Kidney epithelial cell (primary cell): ENCODE measurements around a stretch of chr15.

- RAMPAGE, long total RNA: no peak
- RRBS: no CpG with 5 or more reads among the region's 3 CpGs
Measured at GRCh38 chr15:50066322-50066637, 52.8 kb downstream of the ATP8B4 start.

DNA sequence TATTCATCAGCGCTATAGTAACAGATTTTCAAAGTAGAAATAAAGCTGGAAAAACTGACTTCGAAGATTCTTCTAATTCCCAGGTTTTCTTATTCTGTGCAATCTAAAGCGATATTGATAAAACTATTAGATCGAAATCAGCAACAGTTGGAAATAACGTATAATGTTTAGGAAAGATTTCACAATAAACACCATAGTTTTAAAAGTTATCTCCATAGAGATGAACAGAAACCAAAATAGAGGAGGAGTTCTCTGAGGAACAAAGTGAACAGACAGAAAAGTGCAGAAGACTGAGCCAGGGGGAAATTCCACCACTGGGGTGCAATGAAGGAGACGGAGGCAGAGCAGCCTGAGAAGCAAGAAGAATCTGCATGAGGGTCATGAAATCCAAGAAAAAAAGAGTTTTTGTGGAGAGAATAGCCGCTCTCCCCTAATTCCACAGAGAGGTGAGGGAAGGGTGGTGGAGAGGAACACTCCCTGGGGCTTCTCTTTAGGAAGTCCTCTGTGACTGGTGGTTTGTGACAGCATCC is 23.1 kb downstream of the ATP8B4 start:
- RAMPAGE, long total RNA: no peak
- RRBS: no CpG with 5 or more reads among the region's 7 CpGs

DNA sequence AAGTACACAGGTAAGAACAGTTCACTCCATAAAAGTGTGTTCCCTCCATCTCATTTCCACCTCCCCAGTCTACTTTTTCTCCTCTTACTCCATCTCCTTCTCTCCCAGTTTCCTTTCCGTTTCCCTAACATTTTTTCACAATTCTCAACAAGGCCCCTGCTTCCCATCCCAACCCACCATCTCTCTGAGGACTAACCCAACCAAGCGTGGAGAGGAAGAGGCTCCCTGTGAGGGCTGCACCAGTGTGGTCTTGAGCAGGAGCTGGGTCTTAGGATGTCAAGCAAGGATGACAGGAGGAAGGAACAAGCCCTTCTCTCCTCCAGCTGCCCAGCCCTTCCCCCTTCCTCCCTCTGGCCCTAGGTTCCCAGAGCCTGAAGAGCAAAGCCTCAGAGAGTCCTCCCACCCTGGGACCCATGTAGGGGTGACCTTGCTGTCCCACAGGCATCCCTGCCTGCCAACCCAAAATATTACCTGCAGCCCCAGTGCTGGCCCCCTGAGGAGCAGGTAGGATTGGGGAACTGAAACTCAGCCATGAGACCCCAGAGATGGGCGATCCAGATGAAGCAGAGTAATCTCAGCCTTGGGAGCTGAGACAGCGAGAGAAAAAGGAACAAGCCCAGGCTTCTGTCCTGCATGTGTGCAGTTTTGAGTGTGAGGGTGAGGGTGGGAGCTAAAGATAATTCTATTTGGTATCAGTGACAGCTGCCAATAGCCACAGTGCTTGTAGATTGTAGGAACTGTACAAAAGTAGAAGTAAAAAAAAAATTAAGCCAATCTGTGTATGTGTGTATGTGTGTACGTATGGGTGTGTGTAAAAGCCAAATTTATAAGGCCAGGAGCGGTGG is 6.1 kb downstream of the ATP8B4 start:
- RAMPAGE, long total RNA: no peak
- RRBS: no CpG with 5 or more reads among the region's 6 CpGs

- RAMPAGE, long total RNA: no peak
- RRBS: no CpG with 5 or more reads among the region's 2 CpGs
Measured at GRCh38 chr15:50340143-50340991, 14.6 kb downstream of the GABPB1 start.

- RAMPAGE, long total RNA: no peak
- RRBS: no CpG with 5 or more reads among the region's 9 CpGs
Measured at GRCh38 chr15:50360045-50360779, 5.2 kb upstream of the GABPB1 start.

DNA sequence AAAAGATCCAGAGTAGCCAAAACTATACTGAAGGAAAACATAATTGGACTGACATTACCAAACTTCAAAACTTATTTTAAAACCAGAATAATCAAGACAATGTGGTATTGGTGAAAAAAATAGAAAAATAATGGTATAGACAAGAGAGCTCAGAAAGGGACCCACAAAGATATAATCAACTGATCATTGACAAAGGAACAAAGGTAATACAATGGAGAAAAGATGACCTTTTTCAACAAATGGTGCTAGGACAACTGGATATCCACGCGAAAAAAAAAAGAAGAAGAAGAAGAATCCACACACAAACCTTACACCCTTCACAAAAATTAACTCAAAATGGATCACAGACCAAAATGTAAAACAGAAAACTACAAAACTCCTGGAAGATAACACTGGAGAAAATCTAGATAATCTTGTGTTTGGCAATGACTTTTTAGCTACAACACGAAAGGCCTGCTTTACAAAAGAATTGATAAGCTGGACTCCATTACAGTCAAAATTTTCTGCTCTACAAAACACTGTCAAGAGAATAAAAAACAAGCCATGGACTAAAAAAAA is 9.4 kb downstream of the USP50 start:
- RAMPAGE, long total RNA: no peak
- RRBS: no CpG with 5 or more reads among the region's 3 CpGs

DNA sequence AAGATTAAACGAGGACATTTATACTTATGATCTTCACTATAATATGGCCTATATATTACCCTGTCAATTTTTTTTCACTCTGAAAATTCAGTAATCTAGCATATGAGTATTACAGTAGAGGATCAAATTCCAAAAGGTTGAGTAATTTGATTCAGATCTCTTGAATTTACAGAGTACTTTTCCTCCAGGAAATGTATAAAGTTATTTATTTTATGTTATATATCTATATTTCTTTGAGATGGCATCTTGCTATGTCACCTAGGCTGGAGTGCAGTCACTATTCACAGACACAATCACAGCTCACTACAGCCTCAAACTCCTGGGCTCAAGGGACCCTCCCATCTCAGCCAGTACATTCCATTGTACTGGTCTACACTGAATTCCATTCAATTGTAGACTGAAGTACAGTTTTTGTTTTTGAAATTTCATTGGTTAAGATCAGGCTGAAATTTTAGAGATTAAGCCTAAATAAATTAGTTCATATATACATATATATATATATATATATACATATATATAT is 16.3 kb upstream of the TRPM7 start:
- RAMPAGE, long total RNA: no peak
- RRBS: no CpG with 5 or more reads among the region's 1 CpG

- RAMPAGE, long total RNA: no peak
- RRBS: no CpG with 5 or more reads among the region's 12 CpGs
Measured at GRCh38 chr15:50906785-50907310, 1.6 kb upstream of the AP4E1 start.

GRCh38 chr15:51077120-51077562 is 17.6 kb downstream of the TNFAIP8L3 start:
- RAMPAGE, long total RNA: no peak
- RRBS: no CpG with 5 or more reads among the region's 16 CpGs

GRCh38 chr15:51089542-51090141 is 5.1 kb downstream of the TNFAIP8L3 start:
- RAMPAGE, long total RNA: no peak
- RRBS: no CpG with 5 or more reads among the region's 3 CpGs

GRCh38 chr15:51098117-51098535 is 3.4 kb upstream of the TNFAIP8L3 start:
- RAMPAGE, long total RNA: no peak
- RRBS: no CpG with 5 or more reads among the region's 3 CpGs

DNA sequence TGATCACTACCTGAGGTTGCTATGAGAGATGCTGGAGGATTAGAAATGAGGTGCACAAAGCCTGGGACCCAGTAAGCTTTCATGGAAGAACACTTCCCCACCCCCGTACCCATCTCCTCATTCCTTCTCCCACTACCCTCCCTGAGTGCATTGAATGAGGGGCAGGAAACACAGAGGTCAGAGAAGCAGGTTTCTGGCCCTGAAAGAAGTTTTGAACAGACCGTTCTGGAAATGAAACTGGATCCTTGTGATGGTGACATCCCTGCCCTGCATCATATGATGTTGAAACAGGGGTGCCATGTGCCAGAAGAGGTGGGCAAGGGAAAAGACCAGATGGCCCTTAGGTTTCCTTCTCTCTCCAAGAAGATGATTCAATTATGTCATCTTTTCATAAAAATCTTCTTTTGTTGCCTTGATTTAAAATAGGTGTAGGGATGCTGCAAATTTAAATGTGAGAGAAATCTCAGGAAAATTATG is 19.7 kb upstream of the TNFAIP8L3 start:
- RAMPAGE, long total RNA: no peak
- RRBS: no CpG with 5 or more reads among the region's 2 CpGs

GRCh38 chr15:51267430-51268241 is 70.8 kb downstream of the CYP19A1 start:
- RAMPAGE, long total RNA: no peak
- RRBS: under 1% methylated on average over 8 of the region's 36 CpGs

GRCh38 chr15:51366842-51367755 is 25.6 kb downstream of the GLDN start:
- RAMPAGE, long total RNA: no peak
- RRBS: no CpG with 5 or more reads among the region's 12 CpGs

DNA sequence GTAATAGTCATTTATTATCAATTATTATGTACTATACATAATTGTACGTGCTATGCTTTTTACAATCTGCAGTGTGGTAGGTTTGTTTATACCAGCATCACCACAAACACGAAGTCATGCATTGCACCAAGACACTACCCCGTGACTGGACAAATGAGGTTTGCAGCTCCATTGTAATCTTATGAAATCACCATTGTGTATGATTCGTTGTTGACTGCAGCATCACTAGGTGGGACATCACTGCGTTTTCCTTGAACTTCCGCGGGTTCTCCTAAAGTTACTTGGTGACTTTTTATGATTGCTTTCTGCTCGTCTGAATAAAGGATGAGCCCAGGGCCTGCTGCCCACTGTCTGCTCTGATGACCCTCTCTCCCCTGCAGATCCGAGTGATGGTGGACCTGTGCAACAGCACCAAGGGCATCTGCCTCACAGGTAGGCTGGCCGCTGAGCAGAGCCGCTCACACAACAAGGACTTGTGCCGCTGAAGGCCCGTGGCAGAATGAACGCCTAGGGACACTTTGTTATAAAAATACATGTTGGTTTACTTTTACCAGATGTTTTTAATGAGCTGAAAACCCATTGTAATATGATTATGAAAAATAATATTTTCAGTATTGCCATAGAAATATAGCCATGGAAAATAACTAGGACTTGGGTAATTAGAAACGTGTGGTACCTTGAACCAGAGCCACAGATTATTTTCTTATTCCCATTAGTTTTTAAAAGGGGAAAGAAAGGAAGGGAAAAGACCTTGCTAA is 35.8 kb downstream of the GLDN start:
- RAMPAGE, long total RNA: no peak
- RRBS: no CpG with 5 or more reads among the region's 15 CpGs

GRCh38 chr15:51621589-51622261 is 846 bp downstream of the DMXL2 start:
- RAMPAGE, long total RNA: no peak
- RRBS: no CpG with 5 or more reads among the region's 26 CpGs

- RAMPAGE, long total RNA: no peak
- RRBS: no CpG with 5 or more reads among the region's 3 CpGs
Measured at GRCh38 chr15:51812904-51813441, 16.5 kb upstream of the TMOD3 start.

GRCh38 chr15:51848782-51849704 is 19.6 kb downstream of the TMOD3 start:
- RAMPAGE, long total RNA: no peak
- RRBS: no CpG with 5 or more reads among the region's 3 CpGs

GRCh38 chr15:51923973-51924721 is 47.4 kb downstream of the LEO1 start:
- RAMPAGE, long total RNA: no peak
- RRBS: no CpG with 5 or more reads among the region's 8 CpGs

GRCh38 chr15:52134444-52135201 is 22.0 kb upstream of the BCL2L10 start:
- RAMPAGE, long total RNA: no peak
- RRBS: no CpG with 5 or more reads among the region's 6 CpGs